A549 (cell line): ENCODE data around the gene BRWD1.

- PRO-cap: no peak
CAGE:
- cytosol, long polyA plus RNA: no peak
- long polyA plus RNA: no peak
- nucleus, long polyA plus RNA: no peak
These were observed 15.6 kb downstream of the KCNJ15 start for GRCh38 chr21:38272245-38272839.

GRCh38 chr21:38489530-38490311 is 8.6 kb downstream of the ERG start:
- PRO-cap: no peak
CAGE:
- cytosol, long polyA plus RNA: no peak
- long polyA plus RNA: no peak
- nucleus, long polyA plus RNA: no peak

GRCh38 chr21:38494549-38495184 is 3.6 kb downstream of the ERG start:
- PRO-cap: no peak
CAGE:
- cytosol, long polyA plus RNA: no peak
- long polyA plus RNA: no peak
- nucleus, long polyA plus RNA: no peak

GRCh38 chr21:38804363-38805412 is 1.0 kb upstream of the ETS2 start:
- PRO-cap: bidirectional peak, plus-strand start at chr21:38805170, minus-strand start at chr21:38805131
CAGE:
- cytosol, long polyA plus RNA: no peak
- long polyA plus RNA: no peak
- nucleus, long polyA plus RNA: no peak

GRCh38 chr21:38847136-38848028 is 41.7 kb downstream of the ETS2 start:
- PRO-cap: no peak
CAGE:
- cytosol, long polyA plus RNA: no peak
- long polyA plus RNA: no peak
- nucleus, long polyA plus RNA: no peak

- PRO-cap: bidirectional peak, plus-strand start at chr21:38907425, minus-strand start at chr21:38907126
CAGE:
- cytosol, long polyA plus RNA: no peak
- long polyA plus RNA: no peak
- nucleus, long polyA plus RNA: no peak
These were observed 101.4 kb downstream of the ETS2 start for GRCh38 chr21:38906964-38907692.

GRCh38 chr21:38954789-38954998 is 149.0 kb downstream of the ETS2 start:
- PRO-cap: no peak
CAGE:
- cytosol, long polyA plus RNA: no peak
- long polyA plus RNA: no peak
- nucleus, long polyA plus RNA: no peak

GRCh38 chr21:38988306-38989424 is 182.9 kb downstream of the ETS2 start:
- PRO-cap: no peak
CAGE:
- cytosol, long polyA plus RNA: no peak
- long polyA plus RNA: no peak
- nucleus, long polyA plus RNA: no peak

DNA sequence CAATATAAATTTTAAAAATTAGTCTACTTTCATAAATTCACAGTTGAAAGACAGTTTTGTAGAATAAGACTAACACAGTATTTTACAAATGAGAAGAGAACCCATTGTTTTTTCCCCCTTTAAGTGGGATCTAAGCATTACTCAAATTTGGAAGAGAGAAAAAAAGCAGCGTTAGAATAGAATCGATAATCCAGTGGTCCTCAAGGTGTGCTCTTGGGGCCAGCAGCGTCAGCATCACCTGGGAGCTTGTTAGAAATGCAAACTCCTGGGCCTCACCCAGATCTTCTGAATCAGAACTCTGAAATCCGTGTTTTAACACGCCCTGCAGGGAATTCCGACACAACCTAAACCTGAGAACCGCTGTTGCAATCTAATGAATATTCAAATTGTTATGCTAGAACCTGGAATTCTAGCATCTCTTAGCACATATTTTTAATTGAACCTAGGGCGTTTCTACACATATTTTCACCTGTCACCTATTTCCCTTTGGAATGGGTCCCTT is 175.8 kb downstream of the PSMG1 start:
- PRO-cap: no peak
CAGE:
- cytosol, long polyA plus RNA: no peak
- long polyA plus RNA: no peak
- nucleus, long polyA plus RNA: no peak

DNA sequence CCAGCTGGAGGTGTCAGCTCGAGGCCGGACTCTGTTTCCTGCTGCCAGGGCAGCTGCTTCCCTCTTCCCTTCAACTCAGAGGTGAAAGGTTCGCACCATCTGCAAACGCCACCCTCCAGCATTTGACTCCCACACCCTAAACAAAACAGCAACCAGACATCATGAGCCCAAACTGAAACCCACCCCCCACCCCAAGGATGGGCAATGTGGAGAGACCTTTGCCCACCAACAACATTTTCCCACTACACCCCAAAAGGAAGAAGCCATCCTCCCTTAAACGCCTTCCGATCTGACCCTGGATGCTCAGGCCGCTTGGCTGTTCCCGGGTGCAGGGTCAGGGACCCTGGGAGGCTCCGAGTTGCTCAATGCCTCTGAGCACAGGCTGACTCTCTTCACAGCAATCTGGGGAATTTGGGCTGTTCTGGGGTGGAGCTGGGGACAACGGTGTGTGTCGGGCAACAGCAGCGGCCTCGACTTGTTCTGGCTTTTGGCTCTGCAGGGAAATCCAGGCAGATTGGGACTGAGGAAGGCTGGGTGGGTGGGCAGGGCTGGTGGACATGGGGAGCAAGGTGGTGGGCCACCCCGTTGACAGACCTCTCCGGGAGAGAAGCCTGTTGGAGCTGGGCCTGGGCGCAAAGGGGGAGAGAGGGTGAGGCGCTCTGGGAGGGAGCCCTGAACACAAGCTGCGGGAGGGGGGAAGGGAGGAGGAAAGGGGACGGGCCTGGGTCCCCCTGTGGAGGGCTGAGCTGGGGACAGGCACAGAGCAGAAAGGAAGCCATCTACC is 162.1 kb downstream of the PSMG1 start:
- PRO-cap: no peak
CAGE:
- cytosol, long polyA plus RNA: no peak
- long polyA plus RNA: no peak
- nucleus, long polyA plus RNA: no peak

GRCh38 chr21:39082530-39083369 is 100.5 kb downstream of the PSMG1 start:
- PRO-cap: no peak
CAGE:
- cytosol, long polyA plus RNA: no peak
- long polyA plus RNA: no peak
- nucleus, long polyA plus RNA: no peak

- PRO-cap: no peak
CAGE:
- cytosol, long polyA plus RNA: no peak
- long polyA plus RNA: no peak
- nucleus, long polyA plus RNA: no peak
These were observed 58.4 kb downstream of the PSMG1 start for GRCh38 chr21:39124821-39125371.

DNA sequence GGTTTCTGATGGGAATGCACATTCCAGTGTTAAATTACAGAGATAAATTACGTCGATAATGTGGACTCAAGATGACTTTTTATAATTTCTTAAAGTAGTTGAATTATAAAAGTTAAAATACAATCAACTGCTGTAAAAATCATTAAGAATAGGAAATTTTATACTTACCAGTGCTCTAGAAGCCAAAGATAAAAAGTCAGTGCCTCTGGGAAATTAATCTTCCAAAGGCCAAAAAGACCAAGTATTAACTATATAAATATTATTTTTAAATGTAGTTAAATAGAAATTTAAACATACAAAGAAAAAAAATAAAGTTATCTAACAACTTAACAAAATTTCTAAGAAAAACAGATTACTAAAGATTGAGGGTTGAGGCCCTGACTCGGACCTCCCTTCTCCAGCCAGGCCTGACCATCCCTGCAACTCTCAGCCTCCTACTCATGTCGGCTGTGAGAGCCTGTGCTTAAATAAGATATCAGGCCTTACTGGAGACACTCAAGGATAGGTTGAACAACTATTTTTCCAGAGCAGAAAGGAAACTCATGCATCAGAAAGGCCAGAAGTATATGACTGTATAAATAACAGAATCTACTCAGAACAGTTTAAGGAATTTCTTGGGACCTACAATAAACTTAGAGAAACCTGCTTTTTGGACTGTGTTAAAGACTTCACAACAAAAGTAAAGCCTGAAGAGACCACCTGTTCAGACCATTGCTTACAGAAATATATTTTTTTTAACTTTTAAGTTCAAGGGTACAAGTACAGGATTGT is 33.0 kb upstream of the PSMG1 start:
- PRO-cap: no peak
CAGE:
- cytosol, long polyA plus RNA: no peak
- long polyA plus RNA: no peak
- nucleus, long polyA plus RNA: no peak

GRCh38 chr21:39313152-39314200 is at the start of gene BRWD1:
Gene BRWD1, minus strand, starts transcription at chr21:39313632.
- PRO-cap: bidirectional peak, plus-strand start at chr21:39313900, minus-strand start at chr21:39313614
CAGE:
- cytosol, long polyA plus RNA: no peak
- long polyA plus RNA: no peak
- nucleus, long polyA plus RNA: no peak

DNA sequence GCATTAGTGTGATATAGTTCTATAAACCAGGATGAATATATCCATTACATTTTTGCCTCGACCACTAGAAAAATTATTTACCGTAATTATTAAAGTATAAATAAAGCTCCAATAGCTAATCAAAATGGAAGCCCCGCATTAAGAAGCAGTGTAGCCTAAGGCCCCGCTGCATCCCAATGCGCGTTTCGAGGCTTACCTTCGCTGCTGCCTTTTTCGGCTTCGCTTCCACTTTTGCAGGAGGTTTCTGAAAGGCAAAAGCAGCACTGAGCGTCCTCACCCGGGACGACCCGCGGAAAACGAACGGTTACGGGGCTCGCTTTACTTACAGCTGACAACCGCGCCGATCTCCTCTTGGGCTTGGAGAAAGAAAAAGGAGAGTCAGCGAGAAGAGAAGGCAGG is 793 bp downstream of the HMGN1 start:
- PRO-cap: no peak
CAGE:
- cytosol, long polyA plus RNA: no peak
- long polyA plus RNA: no peak
- nucleus, long polyA plus RNA: no peak

DNA sequence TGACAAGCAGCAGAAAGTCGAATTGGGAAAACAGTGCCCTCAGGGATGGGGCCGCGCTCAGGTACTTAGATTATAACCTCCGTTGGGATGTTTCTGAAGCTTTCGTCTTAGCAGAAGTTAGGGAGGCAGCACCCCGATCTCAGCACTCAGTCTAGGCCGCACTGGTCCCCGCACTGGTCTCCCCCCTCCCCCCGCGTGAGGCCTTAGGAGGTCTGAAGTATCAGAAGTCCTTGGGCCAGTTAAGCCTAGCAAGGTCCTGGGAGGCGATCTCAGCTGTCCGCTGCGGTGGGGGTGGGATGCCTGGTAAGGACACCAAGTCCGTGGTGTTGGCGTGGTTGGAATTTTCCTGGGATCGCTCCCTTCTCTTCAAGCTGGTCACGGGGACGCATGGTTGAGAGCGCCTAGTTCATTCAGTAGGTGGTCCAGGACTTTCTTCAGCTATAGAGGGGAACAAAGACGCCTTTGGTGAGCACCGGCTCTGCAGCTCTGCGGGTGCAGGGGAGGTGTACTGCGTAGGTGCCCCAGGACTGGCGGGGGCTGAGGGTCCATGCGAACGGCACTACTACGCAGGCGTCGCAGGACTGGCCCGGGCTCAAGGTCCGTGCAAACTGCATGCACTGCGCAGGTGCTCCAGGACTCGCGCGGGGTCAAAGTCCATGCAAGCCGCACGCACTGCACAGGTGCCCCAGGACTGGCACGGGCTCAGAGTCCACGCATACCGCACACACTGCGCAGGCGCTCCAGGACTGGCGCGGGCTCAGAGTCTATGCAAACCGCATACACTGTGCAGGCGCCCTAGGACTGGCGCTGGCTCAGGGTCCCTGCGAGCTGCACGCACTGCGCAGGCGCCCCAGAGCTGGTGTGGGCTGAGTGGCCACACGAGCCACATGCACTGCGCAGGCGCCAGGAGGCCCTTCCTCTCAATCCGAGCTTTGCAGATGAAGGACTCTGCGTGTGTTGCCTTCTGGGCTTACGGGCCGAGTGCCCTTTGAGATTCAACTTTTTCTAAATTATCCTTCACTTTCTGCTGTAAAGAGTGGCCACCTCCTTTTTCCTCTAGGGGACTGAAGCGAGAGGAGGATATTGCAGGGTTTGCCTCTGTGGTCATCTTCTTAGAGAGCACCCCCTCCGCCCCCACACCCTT is 5.4 kb downstream of the GET1 start:
- PRO-cap: no peak
CAGE:
- cytosol, long polyA plus RNA: no peak
- long polyA plus RNA: no peak
- nucleus, long polyA plus RNA: no peak

DNA sequence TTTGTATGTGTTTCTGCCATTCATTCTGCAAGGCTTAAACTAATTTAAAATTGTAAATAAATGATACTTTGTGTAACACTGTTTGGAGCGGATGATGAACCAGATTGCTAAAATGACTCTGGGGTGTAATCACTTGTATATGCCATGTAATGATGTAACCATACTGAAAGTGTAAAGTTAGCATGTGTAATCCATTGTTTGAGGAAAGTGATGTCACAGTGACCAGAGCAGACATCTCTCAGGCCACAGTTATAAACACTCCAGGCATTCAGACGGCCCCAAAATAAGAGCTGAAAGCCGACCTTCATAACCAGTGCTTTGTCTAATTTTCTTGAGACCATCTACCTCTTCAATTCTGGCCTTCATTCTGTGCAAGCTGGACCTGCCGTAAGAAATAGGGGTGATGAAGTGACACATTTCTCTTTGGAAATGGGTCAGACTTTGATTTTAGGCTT is 700 bp downstream of the SH3BGR start:
- PRO-cap: no peak
CAGE:
- cytosol, long polyA plus RNA: no peak
- long polyA plus RNA: no peak
- nucleus, long polyA plus RNA: no peak

GRCh38 chr21:39486743-39487048 is 34.9 kb downstream of the SH3BGR start:
- PRO-cap: no peak
CAGE:
- cytosol, long polyA plus RNA: no peak
- long polyA plus RNA: no peak
- nucleus, long polyA plus RNA: no peak

GRCh38 chr21:39651193-39651726 is 38.5 kb downstream of the B3GALT5 start:
- PRO-cap: no peak
CAGE:
- cytosol, long polyA plus RNA: no peak
- long polyA plus RNA: no peak
- nucleus, long polyA plus RNA: no peak

DNA sequence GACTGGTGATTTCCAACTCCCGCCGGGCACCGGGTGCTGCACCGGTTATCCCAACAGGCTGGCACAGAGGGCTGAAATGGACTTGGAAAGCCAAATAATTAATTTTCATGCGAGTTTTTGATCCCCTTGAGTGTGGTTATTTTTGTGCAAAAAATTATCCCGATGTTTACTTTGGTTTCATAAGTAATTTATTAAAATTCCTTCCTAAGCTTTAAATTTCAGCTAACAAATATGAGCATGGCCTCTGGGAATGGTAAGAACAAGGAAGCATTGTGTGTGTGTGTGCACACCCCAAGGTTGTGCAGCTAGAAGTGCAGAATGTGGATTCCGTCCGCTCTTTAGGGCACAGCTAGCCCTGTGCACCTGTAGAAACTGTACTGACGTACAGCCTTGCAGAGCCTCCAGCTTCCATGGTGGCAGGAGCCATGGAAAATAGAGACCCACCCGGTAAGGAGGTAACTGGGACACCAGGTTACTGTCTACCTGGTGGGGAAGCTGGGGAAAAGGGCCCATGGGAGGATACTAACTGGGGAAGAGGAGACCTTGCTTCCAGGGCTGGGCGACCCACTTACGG is 54.6 kb downstream of the B3GALT5 start:
- PRO-cap: no peak
CAGE:
- cytosol, long polyA plus RNA: no peak
- long polyA plus RNA: no peak
- nucleus, long polyA plus RNA: no peak